Mesothelial cell of epicardium (in vitro differentiated cells): ENCODE data around the genes R3HCC1L and GOT1.

- PRO-cap: no peak
Measured at GRCh38 chr10:97435976-97436539, 9.7 kb downstream of the EXOSC1 start.

DNA sequence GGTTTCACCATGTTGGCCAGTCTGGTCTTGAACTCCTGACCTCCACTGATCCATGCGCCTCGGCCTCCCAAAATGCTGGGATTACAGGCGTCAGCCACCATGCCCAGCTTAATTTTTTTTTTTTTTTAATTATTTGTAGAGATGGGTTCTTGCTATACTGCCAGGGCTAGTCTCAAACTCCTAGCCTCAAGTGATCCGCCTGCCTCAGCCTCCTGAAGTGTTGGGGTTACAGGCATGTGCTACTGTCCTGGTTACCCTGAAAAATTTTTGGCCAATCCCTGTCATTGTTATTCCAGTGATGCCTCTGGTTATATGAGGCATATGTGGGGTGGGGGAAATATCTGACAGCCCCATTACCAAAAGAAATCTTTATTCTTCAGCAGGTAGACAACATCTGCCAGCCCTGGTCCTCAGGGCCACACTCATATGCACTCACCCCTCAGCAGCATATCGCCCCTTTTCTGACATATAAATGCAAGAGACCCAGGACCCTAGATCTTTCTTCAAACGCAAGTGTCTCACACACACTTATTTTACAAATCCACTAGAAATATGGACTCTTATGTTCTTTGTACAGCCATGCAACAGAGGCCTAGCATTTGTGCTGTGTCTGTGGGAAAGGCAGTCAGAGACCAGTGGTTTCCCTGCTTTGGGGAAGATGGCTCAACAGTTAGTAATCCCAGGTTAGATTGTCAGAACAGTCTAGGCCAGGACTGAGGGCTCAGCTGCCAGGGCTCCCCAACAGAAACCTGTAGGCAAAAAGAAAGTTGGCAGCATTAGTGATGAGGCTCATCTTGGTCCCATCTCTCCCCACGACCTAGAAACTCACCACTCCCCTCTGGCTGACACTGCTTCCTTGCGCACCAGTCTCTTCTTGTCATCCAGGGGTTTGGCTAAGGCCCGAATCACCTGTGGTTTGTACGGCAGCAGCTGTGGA, 12.3 kb downstream of the ZDHHC16 start:
- PRO-cap: no peak

GRCh38 chr10:97633892-97634247, 570 bp upstream of the MORN4 start:
- PRO-cap: no peak

- PRO-cap: no peak
Measured at GRCh38 chr10:97681956-97682519, 5.0 kb downstream of the AVPI1 start.

- PRO-cap: no peak
Measured at GRCh38 chr10:97755727-97756115, 16.1 kb downstream of the SFRP5 start.

GRCh38 chr10:97761448-97761927, 10.3 kb downstream of the SFRP5 start:
- PRO-cap: no peak

DNA sequence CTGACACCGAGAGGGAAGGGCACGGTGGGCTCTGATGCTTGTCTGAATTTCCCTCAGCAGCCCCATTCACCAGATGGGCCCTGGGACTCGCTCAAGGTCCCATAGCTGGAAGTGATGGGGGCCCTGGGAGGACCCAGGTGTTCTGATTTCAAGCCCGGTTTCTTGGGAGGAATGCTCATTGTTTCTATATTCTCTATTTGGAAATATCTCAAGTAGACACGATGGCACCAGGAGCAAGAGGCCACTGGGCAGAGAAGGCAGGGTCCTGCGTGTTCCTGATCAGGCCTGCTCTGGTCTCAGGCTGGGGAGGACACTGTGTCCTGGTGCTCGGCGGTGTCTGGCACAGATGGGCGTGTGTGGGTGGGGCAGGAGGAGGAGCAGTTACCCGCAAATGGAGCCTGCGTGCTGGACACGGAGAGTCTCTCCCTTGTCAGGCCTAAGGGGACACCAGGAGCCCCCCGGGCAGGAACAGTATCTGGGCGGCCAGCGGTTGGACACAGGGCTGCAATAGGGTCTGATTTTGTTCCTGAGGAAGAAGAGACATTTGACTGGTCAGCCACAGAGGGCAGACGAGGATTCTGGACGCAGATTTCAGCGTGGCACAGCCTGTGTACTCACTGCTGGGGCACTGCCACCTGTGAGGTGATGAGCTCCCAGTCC, 25.9 kb upstream of the GOLGA7B start:
- PRO-cap: no peak

- PRO-cap: bidirectional peak, plus-strand start at chr10:98134658, minus-strand start at chr10:98134554
Measured at GRCh38 chr10:98134105-98134721, at the start of gene R3HCC1L. R3HCC1L (plus strand) TSS chr10:98134657.

- PRO-cap: no peak
Measured at GRCh38 chr10:98185079-98185704, 50.7 kb downstream of the R3HCC1L start.

- PRO-cap: no peak
Measured at GRCh38 chr10:98274846-98275249, 6.9 kb upstream of the LOXL4 start.

DNA sequence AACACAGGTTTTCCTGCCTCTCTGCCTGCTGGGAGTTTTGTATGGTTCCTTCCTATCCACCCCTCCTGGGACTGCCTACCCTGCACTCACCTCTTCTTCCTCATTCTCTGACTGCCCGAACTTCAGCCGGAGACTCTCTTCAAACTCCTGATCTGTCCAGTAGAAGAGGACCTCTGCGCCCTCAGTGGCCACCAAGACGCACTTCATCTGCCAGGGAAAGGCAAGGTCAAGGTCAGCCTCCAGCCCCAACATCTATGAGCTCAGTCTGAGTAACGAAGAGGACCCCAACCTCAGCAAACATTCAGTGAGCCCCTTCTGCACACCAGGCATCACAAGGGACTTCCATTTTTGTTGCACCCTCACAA, 3.7 kb downstream of the HPS1 start:
- PRO-cap: no peak

DNA sequence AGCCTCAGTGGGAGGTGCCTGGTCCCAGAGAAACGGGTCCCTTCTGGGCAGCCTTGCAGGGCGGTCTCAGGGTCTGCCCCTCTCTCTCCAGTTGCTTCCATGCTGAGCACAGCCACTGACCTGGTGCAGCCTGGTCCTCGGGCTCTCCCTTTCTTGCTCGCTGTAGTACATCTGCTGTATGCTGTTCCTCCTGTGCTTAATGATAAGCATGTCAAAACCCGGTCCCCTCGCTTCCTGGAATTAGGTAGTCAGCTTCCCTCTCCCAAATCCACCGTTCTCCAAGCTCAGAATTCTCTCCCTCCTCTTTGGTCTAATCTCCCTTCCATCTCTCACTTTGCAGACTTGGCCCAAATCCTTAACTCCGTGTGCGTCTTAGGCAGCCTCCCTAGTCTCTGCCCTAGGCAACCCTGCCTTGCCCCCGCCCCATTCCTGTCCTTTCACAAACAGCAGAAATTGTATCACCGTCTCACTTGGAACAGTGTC, 11.1 kb upstream of the HPS1 start:
- PRO-cap: no peak

GRCh38 chr10:99430019-99430777, at the start of gene GOT1:
GOT1 (minus strand) TSS chr10:99430624.
- PRO-cap: bidirectional peak, plus-strand start at chr10:99430923, minus-strand start at chr10:99430660

GRCh38 chr10:99430778-99431750, 640 bp upstream of the GOT1 start:
- PRO-cap: bidirectional peak, plus-strand start at chr10:99430923, minus-strand start at chr10:99430660

DNA sequence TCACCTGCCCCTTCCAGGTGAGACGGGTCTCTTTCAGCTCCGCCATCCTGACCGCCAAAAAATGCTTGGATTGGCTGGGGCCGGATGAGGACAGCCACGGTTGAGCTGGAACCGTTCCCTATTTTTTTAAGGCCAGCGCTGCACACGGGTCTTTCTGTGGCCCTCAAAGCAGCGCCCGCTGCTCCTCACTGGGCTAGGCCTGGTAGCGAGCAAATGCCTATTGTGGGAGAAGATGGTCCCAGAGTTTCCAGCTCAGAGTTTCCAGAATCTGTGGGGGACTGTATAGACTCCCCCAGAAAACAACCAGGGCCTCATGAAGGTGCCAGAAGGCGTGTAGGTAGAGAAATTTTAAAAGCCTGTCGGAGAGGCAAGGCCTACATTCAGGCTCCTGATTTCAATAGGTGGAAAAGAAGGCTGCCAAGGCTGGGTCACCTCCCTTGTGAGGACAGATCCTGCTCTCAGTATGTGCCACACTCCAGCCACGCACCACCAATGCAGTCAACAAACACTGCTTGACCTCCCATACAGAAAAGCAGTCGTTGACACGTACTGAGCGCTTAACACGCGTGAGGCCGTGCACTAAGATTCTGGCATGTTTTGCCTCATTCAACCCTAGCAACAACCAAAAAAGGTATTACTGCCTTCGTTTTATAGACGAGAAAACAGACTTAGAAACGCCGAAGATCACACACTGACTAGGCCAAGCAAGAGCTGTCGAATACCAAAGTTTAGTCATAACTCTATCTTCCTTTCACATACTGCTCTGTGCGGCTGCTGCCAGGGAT, 1.1 kb upstream of the NKX2-3 start:
- PRO-cap: no peak

- PRO-cap: no peak
Measured at GRCh38 chr10:99584201-99584567, 36.1 kb downstream of the SLC25A28 start.

DNA sequence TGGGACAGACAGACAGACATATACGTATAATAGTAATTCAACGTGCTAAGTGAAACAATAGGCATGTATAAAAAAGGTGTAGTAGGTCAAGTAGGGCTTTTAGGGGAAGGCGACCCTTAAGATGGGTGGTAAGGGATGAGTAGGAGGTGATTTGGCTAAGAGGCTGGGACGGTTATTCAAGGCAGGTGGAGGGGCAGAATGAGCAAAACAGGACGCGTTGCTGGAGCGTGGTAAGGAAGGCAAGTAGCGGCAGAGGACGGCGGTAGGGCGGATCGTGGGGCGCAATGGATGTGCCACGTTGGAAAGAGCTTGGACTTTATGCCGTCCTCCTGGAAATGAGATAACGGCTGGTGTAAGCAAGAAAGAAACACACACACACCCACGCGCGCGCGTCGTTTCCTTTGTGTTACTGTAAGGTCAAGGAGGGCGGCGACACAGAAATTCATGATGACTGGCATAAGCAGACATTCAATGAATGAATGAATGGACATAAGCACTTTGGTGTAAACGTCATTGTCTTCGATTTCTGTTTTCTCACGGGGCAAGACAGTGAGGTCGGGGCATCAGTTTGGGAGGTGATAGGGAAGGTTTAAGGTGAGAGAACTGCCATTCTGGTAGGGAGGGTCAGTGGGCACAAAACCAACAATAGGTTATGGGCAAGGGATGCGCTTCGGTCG, 725 bp upstream of the ENTPD7 start:
- PRO-cap: no peak

GRCh38 chr10:99796785-99797446, 14.5 kb downstream of the ABCC2 start:
- PRO-cap: no peak

GRCh38 chr10:99956923-99957308, 52.8 kb downstream of the DNMBP start:
- PRO-cap: no peak

DNA sequence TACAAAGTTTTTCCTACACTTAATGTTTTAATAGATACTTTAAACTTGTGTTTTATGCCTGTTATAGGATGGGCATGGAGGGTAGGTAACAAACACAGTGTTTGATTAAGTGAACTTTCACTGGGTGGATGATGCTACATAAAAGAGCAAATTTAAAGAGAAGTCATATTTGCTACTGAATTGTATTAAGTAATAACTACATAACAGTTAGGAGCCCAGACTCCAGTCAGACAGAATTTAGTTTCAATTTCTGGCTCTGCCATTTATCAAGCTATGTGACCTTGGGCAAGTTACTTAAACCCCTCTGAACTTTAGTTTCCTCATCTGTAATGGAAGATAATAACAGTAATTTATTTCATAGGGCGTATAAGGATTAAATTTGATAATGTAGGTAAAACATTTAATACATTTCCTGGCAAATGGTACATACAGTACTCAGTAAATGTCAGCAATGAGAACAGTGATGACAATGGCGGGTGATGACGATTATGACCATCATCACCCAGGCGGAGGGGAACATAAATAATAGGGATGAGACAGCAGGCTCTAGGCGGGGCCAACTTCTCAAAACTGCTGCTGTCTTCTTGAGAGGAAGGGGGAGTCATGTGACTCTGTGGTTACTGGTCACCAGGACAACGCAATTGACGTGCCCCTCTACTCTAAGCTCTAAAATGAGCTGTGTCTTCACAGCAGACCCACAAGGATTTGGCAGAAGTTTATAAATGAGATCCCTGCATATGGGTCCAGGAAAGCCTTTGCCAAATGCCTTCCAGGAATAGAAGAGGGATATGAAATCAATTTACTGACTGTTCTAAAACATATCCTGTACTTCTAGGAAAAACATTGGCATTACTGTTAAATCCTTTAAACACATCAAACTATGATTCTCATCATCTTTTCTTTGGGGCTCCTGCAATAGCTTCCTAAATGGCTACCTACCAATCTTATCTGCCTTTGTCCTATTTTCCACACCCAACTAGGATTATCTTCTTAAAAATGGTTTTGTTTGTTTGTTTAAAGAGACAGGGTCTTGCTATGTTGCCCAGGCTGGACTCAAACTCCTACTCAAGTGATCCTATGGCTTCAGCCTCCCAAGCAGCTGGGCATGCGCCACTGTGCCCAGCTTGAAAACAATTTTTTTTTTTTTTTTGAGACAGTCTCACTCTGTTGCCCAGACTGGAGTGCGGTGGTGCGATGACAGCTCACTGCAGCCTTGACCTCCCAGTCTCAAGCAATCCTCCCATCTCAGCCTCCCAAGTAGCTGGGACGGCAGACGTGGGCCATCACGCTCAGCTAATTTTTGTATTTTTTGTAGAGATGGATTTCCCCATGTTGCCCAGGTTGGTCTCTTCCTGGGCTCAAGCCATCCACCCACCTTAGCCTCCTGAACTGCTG, 15.3 kb downstream of the DNMBP start:
- PRO-cap: no peak